Airway epithelial cell (primary cell): ENCODE measurements around a stretch of chr12.

DNA sequence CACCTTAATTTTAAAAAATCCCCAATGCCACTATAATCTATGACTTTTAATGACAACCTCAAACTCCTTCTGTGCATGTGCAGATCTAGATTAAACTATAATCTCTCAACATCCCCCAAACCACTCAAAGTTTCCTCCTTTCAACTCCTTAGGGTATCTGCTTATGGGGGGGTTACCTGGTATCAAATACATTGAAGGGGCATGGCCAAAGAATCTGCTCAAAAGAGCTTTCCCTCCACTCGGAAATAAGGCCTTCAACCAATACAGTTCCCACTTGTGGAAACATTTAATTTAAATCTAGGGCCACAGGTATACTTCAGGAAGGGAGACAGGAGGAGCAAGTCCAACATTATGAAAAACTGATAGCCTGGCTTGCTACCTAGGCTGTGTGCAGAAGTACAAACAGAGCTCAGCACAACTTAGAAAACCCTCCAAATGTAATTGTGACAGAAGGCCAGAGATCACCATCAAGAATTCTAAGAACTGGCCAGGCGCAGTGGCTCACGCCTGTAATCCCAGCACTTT lies 14.3 kb downstream of the ATP2B1 start:
- RAMPAGE, long total RNA, result no peak

- RAMPAGE, long total RNA, result no peak
Measured at GRCh38 chr12:89701798-89702075, 6.9 kb downstream of the ATP2B1 start.

- RAMPAGE, long total RNA, result no peak
Measured at GRCh38 chr12:90953657-90954319, 1.2 kb downstream of the CCER1 start.

GRCh38 chr12:91142078-91142764 lies 30.9 kb upstream of the LUM start:
- RAMPAGE, long total RNA, result no peak

- RAMPAGE, long total RNA, result no peak
Measured at GRCh38 chr12:91181018-91181658, 1.5 kb downstream of the DCN start.

DNA sequence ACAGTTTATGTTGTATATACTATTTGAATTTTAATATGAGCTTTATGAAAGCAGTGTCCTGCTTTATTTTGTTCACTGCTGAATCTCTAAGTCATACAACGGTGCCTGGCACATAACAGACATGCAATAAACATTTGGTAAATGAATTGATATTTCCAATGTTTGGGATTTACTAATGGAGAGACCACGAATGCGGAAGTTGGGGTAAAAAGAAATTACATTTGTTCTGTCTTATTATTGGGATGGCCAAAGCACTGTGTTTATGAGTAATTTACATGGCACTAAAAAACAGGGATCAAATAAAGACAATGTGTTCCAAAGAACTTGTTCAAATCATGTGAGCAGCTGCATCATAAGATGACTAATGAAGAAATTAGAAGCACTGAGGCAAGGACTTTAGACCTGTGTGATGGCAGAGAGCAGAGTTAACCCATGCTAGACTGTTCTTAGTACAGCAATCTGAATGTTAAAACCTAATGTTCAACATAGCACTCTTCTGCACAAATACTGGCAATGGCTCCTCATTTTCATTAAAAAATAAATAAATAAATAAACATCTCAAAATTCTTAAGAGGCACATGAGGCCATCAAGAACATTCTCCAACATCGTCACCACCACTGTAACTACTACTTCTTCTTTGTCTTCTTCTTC lies 34.2 kb upstream of the DCN start:
- RAMPAGE, long total RNA, result no peak

DNA sequence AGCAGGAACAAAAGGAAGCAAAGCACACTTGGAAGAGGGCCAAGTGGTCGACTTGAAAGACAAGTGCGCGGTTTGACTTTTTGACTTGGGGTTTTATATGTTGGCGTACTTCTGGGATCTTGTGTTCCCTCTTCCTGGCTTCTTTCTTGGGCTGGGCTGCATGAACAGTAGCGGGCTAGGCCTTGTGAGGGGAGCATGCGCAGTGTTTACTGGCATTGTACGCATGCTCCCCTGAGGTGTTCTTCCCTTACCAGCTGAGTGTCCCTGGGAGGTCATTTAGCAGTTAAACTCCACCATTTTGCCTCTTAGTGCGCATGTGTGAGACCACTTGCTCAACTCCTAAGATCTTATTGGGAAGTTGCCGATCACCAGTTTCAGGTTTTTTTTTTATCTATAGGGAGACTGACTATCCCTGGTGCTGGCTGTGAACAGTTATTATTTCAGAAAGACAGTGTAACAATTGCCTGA lies 369.5 kb upstream of the DCN start:
- RAMPAGE, long total RNA, result no peak

GRCh38 chr12:91618168-91618723 lies 435.6 kb upstream of the DCN start:
- RAMPAGE, long total RNA, result no peak

DNA sequence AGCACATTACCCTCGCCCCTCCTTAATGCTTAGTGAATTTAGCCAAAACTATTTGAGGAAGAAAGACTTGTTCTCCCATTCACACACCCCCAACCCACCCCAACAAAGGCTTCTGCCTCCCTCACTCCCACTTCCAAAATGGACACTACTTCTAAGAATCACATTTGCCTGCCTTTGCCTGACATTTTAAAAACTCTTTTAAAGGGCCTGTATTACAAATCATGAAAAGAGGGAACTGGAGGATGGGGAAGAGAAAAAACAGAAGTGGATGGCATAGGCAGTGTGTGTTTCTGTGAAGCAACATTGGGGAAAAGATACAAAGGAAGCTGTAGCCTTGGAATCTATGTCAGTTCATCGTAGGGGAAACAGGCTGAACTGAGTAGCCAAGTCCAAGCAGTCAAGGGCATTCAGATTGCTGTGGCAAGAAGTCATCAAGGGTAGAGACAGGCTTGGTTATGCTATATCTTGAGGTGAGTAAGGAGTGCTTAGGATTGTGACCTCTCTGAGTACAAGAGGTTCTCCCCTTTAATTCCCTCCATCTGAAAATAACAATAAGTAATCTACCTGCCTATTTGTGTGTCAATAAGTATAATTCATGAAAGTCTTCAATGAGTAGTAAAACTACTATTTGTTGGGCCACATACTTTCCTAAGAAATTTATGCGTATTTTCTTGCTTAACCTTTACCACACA lies 273.8 kb downstream of the BTG1 start:
- RAMPAGE, long total RNA, result no peak

GRCh38 chr12:92051912-92052586 lies 93.6 kb downstream of the BTG1 start:
- RAMPAGE, long total RNA, result no peak

- RAMPAGE, long total RNA, result no peak
Measured at GRCh38 chr12:92055800-92056258, 89.8 kb downstream of the BTG1 start.

- RAMPAGE, long total RNA, result no peak
Measured at GRCh38 chr12:92134357-92135334, 11.0 kb downstream of the BTG1 start.

DNA sequence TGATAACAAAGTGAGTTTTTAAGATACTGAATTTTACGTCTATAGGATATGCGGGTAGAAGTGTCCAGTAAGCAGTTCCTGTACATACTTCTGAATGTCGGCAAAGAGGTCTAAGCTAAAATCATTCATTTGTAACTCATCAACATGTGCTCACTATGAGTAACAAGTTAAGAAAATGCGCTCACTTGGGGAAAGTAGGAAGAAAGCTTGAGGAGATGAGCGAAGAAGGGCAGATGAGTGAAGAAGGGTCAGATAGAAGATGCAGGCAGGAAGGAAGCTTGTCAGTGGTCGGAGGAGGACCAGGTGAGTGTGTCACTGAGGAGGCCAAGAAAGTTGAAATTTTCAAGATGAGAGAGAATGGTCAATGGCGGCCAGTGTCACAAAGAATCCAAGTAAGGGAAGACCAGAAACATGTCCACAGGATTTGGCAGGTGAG lies 145.7 kb upstream of the PLEKHG7 start:
- RAMPAGE, long total RNA, result no peak

- RAMPAGE, long total RNA, result no peak
Measured at GRCh38 chr12:92568787-92569233, 134.0 kb upstream of the PLEKHG7 start.

- RAMPAGE, long total RNA, result no peak
Measured at GRCh38 chr12:92785927-92787261, 83.6 kb downstream of the PLEKHG7 start.

- RAMPAGE, long total RNA, result no peak
Measured at GRCh38 chr12:92824089-92824460, 105.0 kb downstream of the EEA1 start.

- RAMPAGE, long total RNA, result no peak
Measured at GRCh38 chr12:92899157-92900084, 29.7 kb downstream of the EEA1 start.

DNA sequence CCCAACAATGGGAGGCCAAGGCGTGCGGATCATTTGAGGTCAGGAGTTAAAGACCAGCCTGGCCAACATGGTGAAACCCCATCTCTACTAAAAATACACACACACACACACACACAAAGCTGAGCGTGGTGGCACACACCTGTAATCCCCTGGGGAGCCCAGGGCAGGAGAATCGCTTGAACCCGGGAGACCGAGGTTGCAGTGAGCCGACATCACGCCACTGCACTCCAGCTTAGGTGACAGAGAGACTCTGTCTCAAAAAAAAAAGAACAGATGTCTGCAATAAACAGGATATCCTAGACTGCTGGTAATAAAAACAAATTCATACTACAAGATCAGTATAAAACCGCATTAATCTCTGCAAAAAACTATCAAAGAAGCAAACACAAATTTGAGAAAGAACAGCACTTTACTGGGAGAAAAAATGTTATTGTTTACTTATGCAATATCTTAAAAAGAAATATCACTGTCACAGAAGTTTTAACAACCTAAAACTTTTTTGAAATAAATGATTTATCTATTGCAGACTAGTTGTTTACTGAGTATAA lies 23.7 kb downstream of the EEA1 start:
- RAMPAGE, long total RNA, result no peak

DNA sequence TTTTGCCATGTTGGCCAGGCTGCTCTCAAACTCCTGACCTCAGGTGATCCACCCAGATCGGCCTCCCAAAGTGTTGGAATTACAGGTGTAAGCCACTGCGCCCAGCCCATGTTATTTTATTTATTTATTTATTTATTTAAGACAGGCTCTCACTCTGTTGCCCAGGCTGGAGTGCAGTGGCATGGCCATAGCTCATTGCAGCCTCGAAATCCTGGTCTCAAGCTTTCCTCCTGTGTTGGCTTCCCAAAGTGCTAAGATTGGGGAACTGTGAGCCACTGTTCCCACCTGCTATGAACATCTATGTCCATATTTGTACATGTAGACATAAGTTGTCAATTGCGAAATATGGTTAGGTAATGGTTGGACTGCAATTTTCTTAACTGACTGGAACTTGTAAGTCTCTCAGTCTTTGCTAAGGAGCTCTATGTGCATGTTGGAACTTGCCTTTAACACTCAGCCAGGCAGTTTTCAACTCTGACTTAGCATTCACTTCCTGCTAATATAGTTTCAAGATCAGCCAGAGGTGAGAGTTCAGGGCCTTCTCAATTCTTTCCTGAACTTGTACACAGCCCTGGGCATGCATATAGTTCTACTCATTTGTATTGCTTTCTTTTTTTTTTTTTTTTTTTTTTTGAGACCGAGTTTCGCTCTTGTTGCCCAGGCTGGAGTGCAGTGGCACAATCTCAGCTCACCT lies 44.5 kb upstream of the EEA1 start:
- RAMPAGE, long total RNA, result no peak

- RAMPAGE, long total RNA, result no peak
Measured at GRCh38 chr12:93005702-93006330, 76.7 kb upstream of the EEA1 start.